Skeletal muscle satellite cell (primary cell): ENCODE results near the genes NDUFV1 and ALDH3B2.

GRCh38 chr11:67502161-67502463, 3.1 kb downstream of the PITPNM1 start:
- CAGE, long polyA plus RNA: no peak

DNA sequence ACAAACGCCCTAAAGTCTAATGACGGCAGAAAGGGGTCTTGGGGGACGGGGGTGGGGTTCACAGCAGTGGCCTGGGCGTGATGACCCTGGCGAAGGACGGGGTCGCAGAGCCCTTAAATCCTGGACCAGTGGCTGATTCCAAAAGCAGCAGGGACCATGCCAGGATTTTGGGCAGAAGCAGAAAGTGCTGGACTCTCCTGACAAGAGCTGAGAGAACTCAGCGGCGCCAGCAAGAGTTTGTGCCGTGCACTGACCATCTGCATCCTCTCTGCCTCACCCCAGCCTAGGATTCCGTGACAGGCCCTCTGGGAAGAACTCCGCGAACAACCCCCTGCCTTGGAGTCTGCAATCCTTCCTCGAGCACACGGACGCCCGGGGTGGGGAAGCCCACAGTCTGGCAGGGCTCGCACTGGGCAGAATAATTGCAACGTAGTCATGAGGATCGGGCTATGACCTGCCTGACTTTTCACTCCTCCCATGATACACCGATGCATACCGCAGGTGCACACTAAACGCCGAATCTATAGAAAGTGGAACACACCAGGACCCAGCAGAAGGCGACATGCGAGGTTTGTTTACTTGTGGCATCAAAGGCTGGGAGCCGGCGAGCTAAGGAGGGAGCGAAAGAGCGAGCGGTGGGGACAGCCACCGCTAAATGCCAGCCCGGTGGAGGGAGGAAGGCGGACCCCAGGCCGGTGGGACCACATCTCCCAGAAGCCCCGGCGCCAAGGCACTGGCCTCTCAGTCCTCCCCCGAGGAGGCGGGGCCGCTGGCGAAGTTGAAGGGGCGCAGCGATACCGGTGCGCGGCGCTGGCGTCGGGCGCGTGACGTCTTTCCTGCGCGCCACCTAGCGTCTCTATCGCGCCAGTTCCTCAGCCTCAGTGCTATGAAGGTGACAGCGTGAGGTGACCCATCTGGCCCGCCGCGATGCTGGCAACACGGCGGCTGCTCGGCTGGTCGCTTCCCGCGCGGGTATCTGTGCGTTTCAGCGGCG, at the start of gene NDUFV1:
Gene NDUFV1 (plus strand): TSS at position 859 of the 994 bp plus-strand sequence.
- CAGE, long polyA plus RNA: start-site peak on the plus strand centred at position 850 of the sequence, 69 bp wide, 3,221 and 3,131 reads in 2 replicates

- CAGE, long polyA plus RNA: no peak
Observed at GRCh38 chr11:67608247-67608874, 1.6 kb downstream of the NDUFV1 start.

- CAGE, long polyA plus RNA: no peak
Observed at GRCh38 chr11:67620714-67621146, 9.0 kb downstream of the NUDT8 start.

DNA sequence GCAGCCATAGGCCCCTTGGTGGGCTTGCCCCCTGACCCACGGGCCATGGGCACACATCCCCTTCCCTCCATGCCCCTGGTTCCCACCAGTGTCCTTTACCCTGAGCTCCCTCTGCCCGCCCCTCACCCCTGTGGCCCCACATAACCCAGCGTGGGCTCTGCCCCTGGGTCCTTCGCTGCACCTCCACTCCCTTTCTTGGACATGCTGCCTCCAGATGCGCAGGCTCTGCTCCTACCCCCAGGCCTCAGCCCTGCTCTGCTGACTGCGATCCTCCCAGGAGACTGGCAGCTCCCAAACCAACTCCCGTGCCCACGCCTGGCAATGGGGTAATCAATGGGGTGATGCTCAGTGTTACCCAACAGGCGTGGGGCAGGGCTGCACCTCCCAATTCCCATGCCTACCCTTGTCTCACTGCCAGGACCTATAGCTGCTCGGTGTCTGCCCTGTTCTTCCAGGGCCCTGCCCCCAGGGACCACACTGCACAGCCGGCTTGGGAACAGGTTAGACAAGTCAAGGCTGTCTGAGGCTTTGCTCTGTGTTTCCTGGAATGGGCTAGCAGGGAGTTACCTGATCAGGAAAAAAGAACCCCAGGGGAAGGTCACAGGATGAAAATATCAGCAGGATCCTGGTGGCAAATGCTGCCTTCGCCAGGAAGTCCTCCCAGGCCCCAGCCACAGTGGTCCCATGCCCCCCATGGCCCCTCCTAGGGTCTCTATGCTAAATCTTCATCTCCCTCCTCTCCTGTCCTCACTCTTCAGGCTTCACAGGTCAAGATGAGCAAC, at the start of gene ALDH3B2:
Gene ALDH3B2 (minus strand): TSS at position 332 of the 782 bp plus-strand sequence.
- CAGE, long polyA plus RNA: no peak

DNA sequence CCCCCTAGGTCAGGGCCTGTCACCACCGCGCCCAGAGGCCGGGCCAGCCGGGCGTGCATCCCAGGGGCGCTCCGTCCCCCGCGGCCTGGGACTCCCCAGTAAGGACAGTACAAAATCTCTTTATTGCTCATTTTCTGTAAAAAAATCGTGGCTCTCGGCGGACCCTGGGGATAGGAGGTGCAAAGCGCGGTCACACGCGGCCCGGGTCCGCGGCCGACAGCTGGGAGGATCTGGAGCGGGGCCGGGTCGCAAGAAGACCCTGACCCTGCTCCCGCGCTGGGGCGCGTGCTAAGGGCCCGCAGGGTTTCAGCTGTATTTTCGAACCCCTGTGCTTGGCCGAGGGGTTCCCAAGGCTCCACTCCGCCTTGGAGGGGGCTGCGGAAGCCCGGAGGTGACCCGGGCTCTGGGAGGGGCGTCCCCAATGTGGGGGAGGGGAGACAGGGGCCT, 36.8 kb upstream of the ALDH3B2 start:
- CAGE, long polyA plus RNA: no peak

GRCh38 chr11:67805462-67806737, 131.5 kb upstream of the ALDH3B2 start:
- CAGE, long polyA plus RNA: no peak

GRCh38 chr11:68039673-68040102, 863 bp downstream of the TCIRG1 start:
- CAGE, long polyA plus RNA: no peak

GRCh38 chr11:68041032-68042088, 2.5 kb downstream of the TCIRG1 start:
- CAGE, long polyA plus RNA: no peak

GRCh38 chr11:68115105-68116037, 5.8 kb downstream of the CHKA start:
- CAGE, long polyA plus RNA: no peak

DNA sequence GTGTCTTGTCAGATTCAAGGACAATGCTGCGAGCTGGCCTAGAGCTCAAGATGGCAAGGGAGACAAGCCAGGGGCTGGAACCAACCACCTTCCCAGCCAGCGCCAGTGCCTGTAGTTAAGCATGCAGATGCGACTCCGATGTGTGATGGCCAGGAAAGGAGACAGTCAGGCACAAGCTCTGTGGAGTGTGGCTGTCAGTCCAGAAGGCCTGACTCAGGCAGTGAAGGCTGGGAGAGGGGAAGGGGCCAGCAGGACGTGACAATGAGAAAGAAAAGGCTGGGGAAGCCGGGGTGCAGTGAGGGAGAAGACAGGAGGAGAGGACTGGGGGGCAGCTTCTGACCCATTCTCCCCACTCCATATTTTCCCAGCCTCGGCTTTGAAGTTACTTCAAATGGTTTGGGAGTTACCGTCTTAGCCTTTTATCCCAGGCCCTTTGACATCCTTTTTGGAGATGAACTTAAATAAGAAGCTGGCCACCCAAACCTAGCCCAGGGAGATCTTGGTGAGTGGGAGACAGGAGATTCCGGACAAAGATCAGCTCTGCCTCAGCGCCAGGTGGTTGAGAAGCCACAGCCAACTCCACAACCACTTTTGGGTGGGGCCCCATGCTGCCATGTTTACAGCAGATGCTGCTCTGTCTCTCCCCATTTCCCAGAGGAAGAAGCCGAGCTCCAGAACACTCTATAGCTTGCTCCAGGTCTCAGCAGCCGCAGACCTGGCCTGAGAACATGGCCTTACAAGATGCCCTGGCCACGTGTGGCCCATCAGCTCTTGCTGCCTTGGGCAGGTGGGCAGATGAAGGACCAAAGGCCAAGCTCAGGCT, 12.0 kb downstream of the C11orf24 start:
- CAGE, long polyA plus RNA: no peak

GRCh38 chr11:68296225-68296661, 16.1 kb upstream of the LRP5 start:
- CAGE, long polyA plus RNA: no peak

DNA sequence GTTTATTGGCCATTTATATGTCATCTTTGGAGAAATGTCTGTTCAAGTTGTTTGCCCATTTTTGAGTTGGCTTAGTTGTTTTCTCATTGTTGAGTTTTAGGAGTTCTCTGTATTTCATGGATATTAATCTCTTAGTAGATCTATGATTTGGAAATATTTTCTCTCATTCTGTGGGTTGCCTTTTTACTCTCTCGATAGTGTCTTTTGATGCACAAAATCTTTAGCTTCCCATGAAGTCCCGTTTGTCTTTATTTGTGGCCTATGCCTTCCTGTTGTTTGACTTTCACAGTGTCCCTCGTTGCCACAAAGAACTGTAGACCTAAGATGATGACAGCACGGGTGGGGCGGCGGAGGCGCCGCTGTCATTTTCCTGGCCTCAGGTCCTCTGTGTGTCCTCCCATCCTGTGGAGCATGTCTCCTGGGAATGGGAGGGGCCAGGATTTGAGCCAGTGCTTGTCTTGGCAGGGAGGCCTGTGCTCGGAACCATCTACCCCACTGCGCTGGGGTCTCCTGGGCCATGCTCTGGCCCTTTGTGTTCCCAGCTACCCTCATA, 33.6 kb downstream of the LRP5 start:
- CAGE, long polyA plus RNA: no peak

GRCh38 chr11:68349453-68349925, 37.1 kb downstream of the LRP5 start:
- CAGE, long polyA plus RNA: no peak

DNA sequence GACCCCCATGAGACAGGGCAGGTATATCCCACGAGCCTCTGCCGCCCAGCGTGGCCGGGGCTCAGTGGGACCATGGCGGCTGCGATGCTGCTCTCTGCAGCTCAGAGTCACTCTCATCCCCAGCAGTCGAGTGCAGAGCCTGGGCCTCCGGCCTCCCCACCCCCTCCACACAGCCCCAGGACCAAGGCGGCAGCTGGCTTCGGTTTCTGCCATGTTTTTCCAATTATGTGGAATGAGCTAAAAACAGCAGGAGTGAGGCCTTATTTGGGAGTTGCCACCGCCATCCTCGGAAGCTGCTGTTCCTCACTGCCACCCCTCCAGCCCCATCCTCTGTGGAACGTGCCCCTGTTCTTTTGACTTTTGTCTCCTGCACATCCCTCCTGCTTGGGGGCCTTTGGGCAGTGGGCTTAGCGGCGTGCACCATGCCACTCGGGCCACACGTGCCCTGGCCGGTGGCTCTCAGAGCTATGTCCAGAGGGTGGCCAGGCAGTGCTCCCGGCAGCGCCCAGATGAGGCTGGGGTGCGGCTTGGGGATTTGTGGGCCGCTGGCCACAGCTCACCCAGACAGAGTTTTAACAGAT, 61.2 kb downstream of the LRP5 start:
- CAGE, long polyA plus RNA: no peak

DNA sequence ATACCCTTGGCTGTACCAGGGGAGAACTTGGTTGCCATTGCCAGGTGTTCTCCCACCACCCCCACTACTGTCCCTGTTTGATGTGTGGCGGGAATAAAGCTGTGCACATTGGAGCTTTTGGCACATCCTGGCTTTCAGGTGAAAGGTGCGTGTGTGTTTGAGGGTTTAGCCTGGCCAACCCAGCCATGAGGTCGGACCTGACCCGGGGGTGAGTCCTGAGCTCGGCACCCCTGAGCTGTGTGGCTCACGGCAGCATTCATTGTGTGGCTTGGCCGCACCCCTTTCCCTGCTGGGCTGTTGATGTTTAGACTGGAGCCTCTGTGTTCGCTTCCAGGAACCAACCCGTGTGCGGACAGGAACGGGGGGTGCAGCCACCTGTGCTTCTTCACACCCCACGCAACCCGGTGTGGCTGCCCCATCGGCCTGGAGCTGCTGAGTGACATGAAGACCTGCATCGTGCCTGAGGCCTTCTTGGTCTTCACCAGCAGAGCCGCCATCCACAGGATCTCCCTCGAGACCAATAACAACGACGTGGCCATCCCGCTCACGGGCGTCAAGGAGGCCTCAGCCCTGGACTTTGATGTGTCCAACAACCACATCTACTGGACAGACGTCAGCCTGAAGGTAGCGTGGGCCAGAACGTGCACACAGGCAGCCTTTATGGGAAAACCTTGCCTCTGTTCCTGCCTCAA, 54.2 kb upstream of the PPP6R3 start:
- CAGE, long polyA plus RNA: no peak

DNA sequence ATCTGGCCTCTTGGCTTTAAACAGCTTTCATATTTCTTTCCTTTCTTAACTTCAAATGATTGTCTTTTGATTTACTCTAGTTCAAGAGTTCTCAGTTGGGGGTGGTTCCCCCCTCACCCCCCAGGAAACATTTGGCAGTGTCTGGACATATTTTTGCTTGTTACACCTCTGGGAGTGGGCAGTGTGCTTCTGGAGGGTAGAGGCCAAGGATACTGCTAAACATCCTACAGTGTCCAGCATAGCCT, 3.1 kb downstream of the PPP6R3 start:
- CAGE, long polyA plus RNA: no peak

DNA sequence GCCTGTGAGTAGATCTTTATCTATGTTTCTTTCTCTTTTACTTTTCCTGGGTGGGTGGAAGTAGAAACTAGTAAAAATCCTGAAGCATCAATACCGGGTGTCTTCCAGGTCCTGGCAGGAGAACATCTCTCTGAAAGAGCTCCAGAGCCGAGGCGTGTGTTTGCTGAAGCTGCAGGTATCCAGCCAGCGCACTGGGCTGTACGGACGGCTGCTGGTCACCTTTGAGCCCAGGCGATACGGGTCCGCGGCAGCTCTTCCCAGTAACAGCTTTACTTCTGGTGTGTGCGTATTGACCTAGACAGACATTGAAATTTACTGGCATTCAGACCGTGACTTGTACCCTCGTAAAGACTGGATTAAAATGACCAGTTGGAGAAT, 2.3 kb downstream of the IGHMBP2 start:
- CAGE, long polyA plus RNA: no peak

- CAGE, long polyA plus RNA: no peak
Observed at GRCh38 chr11:68927175-68927549, 23.5 kb downstream of the IGHMBP2 start.

GRCh38 chr11:68941730-68942469, 38.2 kb downstream of the IGHMBP2 start:
- CAGE, long polyA plus RNA: no peak